Parietal lobe (tissue), 2 donors: ENCODE data around the genes ETHE1, ZNF575, IRGQ, ZNF235, ZNF285 and CEACAM16.

DNA sequence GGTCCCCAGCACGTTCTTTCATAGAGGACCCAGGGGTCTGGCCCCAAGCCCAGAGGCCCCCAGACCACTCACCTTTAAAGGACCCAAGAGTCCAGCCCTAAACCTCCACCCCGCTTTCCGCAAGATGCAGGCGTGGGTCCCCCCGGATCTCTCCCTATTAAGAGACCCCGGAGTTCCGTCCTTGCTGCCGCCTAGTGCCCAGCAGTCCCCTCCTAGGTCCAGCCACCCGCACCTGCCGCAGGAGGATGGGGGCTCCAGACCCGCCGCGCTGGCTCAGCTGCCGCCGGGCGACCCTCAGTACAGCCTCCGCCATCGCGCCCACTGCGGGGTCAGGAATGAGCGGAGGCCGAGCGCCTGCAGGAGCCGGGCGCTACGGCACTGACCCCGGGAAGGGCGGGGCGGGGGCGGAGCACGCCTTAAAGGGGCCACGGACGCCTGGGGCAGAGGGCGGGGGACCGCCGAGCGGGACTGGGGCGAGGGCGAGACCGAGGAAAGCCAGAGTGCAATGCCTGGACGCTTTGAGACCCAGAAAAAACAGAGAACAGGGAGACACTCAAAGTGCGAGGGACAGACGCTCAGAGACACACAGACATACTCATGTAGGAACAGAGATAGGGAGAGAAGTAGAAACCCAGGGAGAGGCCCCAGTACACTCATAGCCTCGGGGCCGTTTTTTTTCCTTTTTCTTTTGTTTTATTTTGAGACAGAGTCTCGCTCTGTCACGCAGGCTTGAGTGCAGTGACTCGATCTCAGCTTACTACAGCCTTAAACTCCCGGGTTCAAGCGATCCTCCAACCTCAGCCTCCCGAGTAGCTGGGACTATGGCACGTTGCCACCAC is at the start of gene ETHE1:
ETHE1 (minus strand) TSS at position 337 of the 839 bp plus-strand sequence.
- RAMPAGE, long total RNA = no peak

DNA sequence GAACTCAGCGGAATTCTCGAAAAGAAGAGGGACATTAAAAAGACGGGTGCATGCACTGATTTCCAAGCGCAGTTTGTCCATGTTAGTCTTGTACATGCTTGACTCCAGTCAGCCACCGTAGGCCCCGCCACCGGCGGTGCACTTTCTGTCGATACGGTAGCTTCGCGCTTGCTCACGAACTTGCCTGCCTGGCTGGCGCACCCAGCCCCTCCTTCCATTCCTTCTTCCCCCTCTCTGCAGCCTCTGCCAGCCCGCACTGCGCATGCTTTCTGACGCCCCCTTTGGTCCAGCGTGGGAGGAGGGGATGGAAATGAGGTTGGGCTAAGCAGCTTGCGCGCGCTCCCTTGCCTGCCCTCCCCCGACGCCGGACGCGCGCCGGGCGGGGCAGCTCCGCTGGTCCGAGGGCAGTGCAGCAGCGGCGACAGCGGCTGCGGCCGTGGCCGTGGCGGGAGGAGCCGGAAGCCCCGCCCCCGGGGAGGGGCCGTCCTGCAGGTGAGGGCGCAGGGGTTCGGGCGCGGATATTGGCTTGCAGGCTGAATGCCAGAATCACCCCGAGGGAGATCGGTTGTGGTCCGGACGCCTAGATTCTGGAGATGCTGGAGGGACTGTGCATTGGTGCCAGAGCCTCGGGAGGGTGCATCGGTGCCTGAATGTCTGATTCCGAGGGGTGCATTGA is at the start of gene ZNF575:
ZNF575 (plus strand) TSS at position 159 of the 676 bp plus-strand sequence.
- RAMPAGE, long total RNA = no peak

DNA sequence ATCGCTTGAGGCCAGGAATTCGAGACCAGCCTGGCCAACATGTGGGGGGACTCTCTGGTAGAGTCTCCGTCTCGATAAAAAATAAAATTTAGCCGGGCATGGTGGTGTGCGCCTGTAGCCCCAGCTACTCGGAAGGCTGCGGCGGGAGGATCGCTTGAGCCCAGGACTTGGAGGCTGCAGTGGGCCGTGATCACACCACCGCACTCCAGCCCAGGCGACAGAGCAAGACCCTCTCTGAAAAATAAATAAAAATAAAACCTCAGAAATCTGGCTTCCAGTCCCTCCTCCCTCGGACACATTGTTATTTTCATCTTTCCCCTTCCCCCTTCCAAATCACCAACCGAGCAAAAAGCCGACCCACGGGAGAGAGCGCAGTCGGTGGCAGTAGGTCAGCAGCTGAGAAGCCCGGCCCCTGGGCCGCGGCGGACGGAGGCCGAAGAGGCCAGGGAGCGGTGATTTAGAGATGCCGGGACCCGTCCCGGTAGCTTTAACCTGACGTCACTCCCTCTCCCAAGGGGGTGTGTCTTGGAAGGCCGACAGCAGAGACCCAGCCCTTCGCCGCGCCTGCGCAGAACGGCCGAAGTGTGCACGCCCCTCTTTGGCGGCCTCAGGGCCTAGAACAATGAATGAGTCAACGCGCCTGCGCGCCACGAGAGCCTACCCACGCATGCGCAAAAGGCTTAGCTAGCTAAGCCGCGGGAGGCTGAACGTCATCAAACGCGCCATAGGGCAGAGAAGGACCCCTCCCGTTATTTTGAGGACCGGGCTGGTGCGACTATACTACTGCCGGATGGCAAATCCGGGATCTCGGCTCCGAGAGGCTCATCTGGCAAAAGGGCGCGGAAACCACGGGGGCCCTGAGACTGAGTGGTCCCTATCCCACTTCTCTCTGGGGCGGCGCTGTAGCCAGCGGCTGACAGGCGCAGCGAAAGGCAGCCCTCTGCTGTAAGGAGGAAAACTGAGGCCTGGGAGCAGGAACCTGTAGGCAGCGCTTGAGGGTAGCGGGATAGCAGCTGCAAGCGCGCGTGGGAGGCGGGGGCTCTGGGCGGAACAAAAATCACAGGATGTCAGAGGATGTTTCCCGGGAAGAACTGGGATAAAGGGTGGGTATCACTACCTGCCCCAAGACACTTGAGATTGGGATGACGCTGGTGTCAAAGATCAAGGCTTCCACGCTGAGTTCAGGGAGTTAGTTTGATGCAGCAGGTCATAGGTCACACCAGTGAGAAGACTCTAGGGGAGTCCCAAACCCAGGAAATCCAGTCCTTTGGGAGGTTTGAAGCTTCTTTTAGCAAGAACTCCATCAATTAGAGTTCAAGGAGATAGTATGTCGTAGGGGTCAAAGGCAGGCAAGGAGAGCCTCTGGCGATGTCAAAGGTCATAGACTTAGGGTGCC is at the start of gene IRGQ:
IRGQ (minus strand) TSS at position 494 of the 1,396 bp plus-strand sequence.
- RAMPAGE, long total RNA = no peak

GRCh38 chr19:43625966-43626433 is 6.6 kb upstream of the ZNF428 start:
- RAMPAGE, long total RNA = no peak

GRCh38 chr19:43747298-43748102 is 7.3 kb downstream of the SMG9 start:
- RAMPAGE, long total RNA = no peak

GRCh38 chr19:43777132-43778128 is 3.3 kb downstream of the KCNN4 start:
- RAMPAGE, long total RNA = no peak

DNA sequence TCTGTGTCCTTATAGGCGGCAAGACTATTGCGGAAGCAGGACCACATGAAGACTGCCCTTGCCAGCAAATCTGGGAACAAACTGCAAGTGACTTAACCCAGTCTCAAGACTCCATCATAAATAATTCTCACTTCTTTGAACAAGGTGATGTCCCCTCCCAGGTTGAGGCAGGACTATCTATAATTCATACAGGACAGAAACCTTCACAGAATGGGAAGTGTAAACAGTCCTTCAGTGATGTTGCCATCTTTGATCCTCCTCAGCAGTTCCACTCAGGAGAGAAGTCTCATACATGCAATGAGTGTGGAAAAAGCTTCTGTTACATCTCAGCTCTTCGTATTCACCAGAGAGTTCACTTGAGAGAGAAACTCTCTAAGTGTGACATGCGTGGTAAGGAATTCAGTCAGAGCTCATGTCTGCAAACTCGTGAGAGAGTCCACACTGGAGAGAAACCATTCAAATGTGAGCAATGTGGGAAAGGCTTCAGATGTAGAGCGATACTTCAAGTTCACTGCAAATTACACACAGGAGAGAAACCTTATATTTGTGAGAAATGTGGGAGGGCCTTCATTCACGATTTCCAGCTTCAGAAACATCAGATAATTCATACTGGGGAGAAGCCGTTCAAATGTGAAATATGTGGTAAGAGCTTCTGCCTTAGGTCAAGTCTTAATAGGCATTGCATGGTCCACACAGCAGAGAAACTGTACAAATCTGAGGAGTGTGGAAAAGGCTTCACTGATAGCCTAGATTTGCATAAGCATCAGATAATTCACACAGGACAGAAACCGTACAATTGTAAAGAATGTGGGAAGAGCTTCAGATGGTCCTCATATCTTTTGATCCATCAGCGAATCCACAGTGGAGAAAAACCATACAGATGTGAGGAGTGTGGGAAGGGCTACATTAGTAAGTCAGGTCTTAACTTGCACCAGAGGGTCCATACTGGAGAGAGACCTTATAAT is 7.8 kb downstream of the ZNF230 start:
- RAMPAGE, long total RNA = no peak

DNA sequence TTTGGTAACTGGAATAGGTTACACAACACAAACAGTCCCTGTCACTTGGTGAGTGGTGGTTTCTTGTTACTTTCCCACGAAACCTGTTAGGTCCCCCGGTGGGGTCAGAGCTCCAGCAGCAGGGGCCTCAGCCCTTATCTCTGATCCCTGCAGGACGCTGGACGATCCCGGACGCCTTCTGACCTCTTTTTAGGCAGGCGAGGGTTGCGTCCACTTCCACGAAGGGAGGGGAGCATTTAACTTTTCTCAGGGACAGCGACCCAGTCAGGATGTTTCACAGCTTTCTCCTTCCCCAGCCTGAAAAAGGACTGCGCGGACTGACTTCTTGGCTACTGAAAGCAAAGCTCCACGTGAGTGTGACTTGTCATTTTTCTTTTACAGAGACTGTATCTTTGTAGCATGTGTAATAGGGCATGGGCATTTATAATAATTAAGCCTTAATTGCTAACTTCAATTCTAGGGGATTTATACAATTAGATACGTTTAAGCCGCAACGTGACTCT is 715 bp downstream of the ZNF234 start:
- RAMPAGE, long total RNA = no peak

DNA sequence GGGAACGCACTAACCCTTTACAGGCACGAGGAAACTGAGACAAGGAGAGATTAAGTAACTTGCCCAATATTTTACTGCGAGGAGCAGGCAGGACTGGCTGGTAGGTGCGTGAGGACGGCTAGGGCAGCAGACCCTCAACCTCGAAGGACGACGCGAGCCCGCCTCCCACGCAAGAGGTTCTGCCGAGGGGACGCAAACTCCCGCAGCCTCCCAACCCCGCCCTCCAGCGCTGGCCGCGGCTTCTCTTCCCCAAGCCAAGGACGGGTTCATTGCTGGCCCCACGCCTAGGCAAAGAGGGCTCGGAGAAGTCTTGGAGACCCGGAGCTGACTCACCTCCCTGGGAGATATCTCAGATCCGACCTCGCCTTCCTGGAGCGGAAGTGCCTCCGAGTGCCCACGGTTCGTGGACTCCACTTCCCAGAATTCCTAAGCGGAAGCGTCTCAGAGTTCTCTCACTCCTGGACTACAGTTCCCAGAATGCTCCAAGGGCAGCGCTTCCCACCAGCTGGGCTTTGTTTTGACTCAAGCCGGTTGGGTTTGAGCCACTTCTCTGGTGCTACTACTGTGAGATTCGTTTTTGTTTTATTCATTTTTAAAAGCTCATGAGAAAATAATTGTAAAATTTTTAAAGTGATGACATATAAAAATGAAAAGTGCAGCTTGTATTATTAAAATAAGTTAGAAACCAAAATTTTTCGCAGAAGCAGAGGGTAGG is at the start of gene ZNF235:
ZNF235 (minus strand) TSS at position 388 of the 715 bp plus-strand sequence.
- RAMPAGE, long total RNA = no peak

- RAMPAGE, long total RNA = no peak
These were observed at the start of gene ZNF285 for GRCh38 chr19:44401232-44402014. Gene ZNF285 (minus strand): TSS chr19:44401608.

DNA sequence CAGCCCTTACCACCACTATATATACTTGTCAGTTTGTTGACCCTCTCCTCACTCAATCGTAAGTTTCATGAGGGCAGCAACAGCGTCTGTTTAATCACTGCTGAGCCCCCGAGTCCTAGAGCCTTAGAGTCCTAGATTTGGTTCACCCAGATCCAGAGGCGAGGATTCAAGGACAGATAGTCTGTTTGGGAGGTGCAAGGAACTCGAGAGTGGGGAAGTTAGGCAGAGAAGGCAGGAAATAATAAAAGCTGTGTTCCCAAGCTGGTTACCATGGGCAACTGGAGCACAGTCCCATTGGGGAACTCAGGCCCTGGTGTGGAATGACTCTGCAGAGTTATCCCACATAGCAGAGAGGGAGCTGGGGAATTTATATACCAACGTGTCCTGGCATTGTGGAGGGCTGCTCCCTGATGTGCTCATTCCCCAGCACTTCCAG is 9.7 kb downstream of the IGSF23 start:
- RAMPAGE, long total RNA = no peak

DNA sequence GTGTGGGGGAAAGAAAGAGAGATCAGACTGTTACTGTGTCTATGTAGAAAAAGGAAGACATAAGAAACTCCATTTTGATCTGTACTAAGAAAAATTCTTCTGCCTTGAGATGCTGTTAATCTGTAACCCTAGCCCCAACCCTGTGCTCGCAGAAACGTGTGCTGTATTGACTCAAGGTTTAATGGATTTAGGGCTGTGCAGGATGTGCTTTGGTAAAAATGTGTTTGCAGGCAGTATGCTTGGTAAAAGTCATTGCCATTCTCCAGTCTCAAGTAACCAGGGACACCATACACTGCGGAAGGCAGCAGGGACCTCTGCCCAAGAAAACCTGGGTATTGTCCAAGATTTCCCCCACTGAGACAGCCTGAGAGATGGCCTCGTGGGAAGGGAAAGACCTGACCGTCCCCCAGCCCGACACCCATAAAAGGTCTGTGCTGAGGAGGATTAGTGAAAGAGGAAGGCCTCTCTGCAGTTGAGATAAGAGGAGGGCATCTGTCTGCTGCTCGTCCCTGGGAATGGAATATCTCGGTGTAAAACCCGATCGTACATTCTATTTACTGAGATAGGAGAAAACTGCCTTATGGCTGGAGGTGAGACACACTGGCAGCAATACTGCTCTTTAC is 4.5 kb upstream of the PVR start:
- RAMPAGE, long total RNA = no peak

DNA sequence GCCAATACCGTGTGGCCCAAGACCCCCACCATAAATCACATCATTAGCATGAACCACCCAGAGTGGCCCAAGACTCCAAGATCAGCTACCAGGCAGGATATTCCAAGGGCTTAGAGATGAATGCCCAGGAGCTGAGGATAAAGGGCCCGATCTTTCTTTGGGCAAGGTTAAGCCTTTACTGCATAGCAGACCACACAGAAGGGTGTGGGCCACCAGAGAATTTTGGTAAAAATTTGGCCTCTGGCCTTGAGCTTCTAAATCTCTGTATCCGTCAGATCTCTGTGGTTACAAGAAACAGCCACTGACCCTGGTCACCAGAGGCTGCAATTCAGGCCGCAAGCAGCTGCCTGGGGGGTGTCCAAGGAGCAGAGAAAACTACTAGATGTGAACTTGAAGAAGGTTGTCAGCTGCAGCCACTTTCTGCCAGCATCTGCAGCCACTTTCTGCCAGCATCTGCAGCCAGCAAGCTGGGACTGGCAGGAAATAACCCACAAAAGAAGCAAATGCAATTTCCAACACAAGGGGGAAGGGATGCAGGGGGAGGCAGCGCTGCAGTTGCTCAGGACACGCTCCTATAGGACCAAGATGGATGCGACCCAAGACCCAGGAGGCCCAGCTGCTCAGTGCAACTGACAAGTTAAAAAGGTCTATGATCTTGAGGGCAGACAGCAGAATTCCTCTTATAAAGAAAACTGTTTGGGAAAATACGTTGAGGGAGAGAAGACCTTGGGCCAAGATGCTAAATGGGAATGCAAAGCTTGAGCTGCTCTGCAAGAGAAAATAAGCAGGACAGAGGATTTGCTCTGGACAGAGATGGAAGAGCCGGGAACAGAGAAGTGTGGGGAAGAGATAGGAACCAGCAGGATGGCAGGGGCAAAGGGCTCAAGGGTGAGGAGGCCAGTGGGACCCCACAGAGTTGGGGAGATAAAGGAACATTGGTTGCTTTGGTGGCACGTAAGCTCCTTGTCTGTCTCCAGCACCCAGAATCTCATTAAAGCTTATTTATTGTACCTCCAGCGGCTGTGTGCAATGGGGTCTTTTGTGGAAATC is 8.4 kb upstream of the CEACAM19 start:
- RAMPAGE, long total RNA = no peak

DNA sequence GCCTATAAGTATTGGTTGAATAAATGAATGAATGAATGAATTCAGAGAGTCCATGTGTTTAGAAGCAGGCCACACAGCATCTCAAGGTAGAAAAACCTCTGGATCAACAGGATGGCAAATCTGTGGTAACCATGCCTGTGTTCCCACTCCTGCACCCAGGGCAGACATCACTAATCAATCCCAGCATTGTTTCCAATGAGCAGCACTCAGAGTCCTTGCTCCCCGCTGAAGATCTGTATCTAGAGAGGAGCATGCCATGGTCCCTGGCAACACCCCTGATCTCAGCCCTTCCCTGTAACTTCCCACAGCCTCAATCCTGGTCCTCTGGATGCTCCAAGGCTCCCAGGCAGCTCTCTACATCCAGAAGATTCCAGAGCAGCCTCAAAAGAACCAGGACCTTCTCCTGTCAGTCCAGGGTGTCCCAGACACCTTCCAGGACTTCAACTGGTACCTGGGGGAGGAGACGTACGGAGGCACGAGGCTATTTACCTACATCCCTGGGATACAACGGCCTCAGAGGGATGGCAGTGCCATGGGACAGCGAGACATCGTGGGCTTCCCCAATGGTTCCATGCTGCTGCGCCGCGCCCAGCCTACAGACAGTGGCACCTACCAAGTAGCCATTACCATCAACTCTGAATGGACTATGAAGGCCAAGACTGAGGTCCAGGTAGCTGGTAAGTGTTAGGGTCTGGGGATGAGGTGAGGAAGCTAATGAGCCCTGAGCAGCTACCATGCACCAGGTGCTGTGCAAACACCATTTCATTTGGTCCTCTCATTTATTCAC is 1.2 kb downstream of the CEACAM19 start:
- RAMPAGE, long total RNA = no peak

- RAMPAGE, long total RNA = no peak
These were observed at the start of gene CEACAM16 for GRCh38 chr19:44699098-44699297. Gene CEACAM16 (plus strand): TSS chr19:44699151.

- RAMPAGE, long total RNA = no peak
These were observed 1.2 kb upstream of the BCL3 start for GRCh38 chr19:44747303-44747630.

DNA sequence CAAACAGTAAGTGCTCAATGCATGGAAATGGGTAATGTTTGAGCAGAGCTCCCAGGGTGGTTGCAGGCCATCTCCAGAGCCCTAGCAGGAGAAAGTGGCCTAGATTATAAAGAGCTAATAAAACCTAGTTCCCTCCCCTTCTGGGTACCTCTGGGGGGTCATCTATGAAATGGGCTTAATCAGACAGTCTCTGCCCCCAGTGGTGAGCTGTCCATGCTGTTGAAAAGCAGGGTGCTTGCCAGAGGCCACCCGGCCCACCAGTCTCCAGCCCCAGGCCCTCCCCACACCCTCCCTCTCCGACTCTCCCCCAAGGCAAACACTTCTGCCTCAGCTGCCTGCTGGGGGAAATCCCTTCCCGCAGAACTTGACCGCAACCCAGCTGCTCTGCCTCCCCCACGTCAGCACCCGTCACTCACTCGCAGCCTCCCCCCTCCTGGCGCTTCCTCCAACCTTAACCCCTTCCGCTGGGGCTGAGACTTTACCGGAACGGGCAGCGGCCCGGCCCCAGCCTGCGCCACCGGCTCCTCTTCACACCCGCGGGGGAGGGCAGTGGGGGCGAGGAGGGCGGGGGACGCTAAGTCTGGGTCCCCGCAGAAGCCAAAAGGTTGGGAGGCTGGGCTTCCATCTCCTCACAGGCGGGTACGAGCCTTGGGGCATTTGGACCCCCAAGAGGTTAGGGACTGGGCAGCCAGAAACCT is 4.7 kb downstream of the BCL3 start:
- RAMPAGE, long total RNA = no peak

DNA sequence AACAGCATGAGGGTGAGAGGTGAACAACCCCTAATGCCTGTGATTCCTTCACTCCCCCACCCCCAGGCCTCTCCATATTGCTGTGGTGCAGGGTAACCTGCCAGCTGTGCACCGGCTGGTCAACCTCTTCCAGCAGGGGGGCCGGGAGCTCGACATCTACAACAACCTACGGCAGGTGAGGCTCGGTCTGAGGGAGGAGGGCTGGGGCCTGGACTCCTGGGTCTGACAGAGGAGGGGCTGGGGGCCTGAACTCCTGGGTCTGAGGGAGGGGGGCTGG is 7.6 kb downstream of the BCL3 start:
- RAMPAGE, long total RNA = no peak

DNA sequence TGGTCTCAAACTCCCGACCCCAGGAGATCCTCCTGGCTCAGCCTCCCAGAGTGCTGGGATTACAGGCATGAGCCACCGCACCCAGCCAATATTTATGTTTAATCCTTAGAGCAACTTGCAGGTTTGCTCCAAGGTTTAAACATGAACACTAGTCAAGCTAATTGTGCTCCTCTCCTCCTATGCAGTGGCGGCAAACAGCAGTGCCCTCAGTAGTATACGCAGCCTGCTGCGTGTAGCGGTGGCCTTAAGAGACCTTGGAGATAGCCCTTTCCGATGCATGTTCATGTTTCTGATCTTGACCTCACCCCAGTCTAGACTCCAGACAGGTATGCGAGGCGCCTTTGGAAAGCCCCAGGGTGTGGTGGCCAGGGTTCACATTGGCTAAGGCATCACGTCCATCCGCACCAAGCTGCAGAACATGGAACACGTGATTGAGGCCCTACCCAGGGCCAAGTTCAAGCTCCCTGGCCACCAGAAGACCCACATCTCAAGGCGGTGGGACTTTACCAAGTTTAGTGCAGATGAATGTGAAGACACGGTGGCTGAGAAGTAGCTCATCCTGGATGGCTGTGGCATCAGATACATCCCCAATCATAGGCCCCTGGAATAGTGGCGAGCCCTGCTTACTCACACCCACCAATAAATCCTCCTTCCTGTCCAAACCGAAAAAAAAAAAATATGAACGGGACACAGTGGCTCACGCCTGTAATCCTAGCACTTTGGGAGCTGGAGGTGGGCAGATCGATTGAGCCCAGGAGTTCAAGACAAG is 12.7 kb upstream of the CBLC start:
- RAMPAGE, long total RNA = no peak

- RAMPAGE, long total RNA = no peak
These were observed 3.1 kb upstream of the BCAM start for GRCh38 chr19:44805932-44806131.